Camera-type eye (tissue), 1 donor: ENCODE measurements around a stretch of chr3.

GRCh38 chr3:16515652-16516418, 2.3 kb upstream of the RFTN1 start:
- RAMPAGE, long total RNA, result no peak

GRCh38 chr3:16663935-16664139, 58.6 kb upstream of the DAZL start:
- RAMPAGE, long total RNA, result no peak

- RAMPAGE, long total RNA, result no peak
Observed at GRCh38 chr3:16842179-16842782, 42.5 kb upstream of the PLCL2 start.

DNA sequence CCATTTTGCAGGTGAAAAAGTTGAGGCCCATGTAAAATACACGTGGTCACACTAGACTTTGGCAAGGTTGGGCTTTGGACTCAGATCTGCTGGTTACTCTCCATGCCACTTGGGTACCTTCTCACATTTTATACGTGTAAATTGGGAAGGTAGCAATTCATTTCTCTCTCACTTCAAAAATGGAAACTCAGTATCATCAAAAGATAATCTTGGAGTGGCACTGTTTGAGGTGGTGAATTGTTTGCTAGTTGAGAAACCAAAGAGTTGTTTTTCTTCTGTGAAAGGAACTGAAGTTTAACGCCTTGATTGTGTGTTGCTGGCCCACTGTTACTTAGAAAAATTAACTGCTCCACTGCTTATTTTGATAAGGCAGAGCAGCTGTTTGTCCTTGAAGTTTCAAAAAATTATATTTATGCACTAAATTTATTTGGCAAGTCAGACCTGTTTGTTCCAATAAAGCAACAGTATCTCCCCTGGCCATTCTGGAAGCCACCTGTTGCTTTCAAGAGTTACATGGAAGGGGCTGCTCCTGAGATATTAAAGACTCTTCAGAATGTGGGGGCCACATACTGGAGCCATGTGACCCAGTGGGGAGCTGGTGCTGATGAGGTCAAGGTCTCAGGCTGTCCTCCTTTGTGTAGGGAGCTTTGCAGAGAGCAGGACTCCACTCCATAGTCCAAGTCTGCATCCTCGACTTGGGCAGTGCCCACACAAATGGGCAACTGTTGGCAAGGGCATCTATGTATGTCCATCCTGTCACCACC, 16.2 kb downstream of the PLCL2 start:
- RAMPAGE, long total RNA, result no peak

GRCh38 chr3:17077571-17078113, 192.9 kb downstream of the PLCL2 start:
- RAMPAGE, long total RNA, result no peak

DNA sequence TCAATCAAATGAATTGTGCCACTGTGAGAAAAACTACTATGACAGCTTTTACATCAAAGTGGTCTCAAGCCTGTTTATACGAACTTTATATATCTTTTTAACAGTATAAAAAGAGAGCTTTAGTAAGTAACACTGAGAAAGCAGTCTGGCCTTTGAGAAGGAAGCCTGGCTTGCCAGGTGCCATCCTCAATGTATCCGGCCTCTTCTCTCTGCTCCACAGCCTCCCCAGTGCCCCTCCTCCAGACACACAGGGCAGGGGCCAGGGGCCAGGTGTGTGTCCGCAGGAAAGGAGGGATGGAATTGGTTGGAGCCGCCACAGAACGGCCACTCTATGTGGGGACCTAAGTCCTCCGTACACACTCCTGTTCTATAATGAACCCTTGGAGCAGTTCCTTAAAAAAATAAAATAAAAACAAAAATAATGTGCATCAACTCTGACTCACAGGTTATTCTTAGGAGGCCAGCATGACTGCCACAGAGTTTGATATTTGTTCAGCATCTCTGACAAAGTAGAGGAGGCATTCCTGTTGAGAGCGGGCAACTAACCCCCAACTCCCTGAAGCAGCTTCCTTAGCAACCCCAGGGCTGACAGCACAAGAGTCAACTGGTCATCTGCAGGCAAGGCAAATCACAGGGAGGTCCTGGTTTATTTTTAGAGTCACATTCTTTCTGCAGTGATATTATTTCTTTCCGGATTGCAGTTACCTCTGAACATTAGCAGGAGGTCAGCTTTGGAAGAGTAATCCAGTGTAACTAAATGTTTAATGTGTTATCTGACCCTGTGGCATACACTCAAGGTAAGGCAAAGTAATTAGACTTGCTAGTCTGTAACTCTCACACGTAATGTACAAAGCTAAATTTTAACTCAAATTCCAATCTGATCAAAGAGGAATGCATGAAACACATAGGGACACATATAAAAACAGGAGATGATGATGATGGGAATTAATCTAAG, 272.8 kb downstream of the PLCL2 start:
- RAMPAGE, long total RNA, result no peak

- RAMPAGE, long total RNA, result no peak
Observed at GRCh38 chr3:17303134-17303483, 418.4 kb downstream of the PLCL2 start.

DNA sequence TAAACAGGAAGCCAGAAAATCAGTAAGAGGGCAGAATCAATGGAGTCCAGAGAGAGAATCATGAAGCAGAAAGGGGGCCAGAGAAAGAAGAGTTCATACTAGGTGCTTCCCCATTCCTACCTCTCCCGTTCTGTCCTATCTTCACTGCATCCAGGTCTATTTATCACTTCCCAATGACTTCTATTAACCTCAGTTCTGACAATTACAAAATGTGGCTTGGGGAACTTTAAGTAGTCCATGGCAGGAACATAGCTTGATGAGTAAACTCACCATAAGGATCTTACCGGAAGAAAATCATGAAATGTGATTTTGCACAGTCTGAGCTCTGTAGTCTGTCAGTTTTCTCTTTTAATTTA, 9.4 kb downstream of the TBC1D5 start:
- RAMPAGE, long total RNA, result no peak

- RAMPAGE, long total RNA, result no peak
Observed at GRCh38 chr3:17740607-17741277, 1.7 kb downstream of the TBC1D5 start.

DNA sequence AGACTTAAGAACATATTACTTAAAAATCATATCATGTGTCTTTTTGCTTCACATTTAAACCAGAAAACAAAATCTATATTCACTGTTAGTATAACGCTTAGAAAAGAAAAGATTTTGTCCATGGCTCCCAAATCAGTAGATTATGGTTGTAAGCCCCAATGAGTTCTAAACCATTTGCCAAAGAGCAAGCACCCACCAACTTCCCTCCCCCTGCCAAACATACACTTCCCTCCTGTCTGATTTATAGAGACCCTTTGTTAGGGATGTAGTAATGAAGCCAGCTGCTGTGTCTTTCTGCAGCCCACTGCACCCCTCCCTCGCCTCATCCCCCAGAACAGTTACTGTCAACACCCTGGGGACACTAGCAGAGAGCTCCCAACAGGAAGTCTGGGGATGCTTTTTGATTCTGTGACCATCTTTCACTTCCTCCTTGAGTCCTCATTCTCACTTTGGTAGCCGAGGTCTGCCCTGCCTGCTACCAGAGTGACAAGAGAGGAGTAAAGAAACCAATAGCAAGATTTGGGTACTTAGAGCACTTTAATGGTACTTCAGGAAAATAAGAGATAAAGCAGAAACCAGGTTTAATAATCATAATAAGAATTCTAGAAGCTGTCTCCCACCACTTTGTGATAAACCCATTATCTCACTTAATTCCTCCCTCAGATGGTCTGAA, 201.6 kb downstream of the SATB1 start:
- RAMPAGE, long total RNA, result no peak

DNA sequence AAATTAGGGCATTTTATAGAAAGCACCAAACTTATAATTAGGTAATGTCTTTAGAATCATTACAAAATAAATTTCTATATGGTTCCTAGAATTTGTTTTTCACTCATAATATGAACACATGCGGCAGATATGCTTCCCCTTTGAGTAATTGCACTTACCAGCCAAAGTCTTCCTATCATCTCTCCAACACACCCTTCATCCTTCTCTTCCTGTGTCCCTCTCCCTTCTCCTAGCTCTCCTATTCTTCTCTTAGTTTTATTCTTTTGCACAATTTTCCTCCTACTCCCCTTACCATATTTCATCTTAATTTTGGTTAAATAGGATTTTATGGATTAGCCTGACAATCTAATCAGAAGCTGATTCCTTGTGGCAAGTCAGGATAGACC, 84.1 kb downstream of the SATB1 start:
- RAMPAGE, long total RNA, result no peak

DNA sequence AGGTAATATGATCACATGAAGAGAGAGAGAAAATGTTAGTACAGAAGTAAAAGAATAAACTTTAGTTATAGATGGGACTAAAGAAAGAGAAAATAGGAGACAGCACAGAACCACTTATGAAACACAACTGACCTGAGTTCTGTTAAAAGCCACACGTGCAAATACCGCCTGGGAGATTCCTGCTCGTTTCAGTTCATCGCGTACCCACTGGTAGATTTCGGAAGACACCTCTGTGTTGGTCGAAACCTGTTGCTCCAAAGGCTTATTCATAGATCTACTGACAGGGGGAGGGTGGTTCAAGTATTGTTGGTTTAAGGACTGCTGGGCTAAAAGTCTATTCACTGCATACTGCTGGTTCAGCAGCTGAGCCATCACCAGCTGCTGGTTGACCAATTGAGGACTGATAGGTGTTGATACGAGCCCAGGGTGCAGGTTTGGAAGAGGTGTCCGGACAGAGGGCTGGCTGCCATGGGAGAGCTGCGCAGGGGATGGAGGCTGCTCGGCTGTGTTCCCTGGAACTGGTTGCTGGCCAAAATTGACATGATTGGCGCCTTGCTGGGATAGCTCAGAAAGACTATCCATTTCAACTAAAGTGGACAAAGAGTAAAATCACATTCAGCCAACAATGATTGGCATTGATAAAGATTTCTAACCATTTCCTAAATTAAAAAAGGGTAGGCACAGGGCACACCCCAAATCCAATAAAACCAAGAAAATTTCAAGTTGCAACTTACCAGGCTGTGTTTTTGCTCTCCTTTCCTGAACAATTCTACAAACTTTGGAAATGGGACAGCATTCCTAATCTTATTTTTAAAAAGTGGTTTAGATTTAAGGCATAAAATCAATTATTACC, 30.6 kb downstream of the SATB1 start:
- RAMPAGE, long total RNA, result no peak

DNA sequence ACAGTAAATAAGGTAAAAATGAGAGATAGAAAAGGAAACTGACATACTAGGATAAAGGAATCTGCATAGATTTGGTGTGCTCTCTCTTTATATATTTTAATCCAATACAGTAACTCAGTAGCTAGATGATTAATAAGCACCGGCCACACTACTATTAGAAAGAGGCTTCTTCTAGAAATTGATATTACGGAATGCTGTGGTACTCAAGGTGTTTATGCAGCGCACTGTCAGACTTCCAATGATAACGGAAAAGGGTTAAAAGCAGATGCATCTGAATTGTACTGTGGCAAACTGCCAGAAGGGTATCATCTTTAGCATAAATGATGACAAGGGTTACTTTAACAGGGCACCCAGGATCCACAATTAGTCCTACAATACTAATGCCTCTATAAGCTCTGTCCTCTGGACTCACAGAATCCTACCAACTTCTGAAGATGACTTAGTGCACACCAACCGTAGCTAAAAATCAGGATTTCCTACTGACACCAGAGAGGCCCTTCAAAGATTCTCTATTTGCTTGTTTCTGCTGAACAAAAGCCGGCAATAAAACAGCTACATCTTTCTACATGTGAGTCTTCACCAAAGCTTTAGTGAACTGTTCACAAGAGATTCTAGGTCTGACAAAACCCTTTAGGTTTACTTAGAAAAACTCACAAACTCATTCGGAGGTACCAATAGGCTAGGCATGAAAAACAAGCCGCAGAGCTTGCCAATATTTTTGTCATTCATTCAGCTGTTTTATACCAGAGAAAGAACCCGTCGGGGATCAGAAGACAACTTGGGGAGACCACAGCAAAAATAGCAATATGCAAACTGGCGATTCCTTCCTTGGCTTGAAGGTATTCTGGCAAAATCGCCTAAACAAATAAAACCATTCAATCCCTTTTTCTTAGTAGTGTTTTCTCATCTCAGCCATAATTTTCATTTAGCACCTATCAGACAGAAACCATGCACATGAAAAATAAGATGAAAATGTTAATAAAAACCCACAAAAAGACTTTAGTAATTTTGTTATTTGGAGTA, 7.0 kb downstream of the SATB1 start:
- RAMPAGE, long total RNA, result no peak

GRCh38 chr3:18446011-18446406, 20.9 kb upstream of the SATB1 start:
- RAMPAGE, long total RNA, result no peak

- RAMPAGE, long total RNA, result no peak
Observed at GRCh38 chr3:18725417-18726345, 300.5 kb upstream of the SATB1 start.

DNA sequence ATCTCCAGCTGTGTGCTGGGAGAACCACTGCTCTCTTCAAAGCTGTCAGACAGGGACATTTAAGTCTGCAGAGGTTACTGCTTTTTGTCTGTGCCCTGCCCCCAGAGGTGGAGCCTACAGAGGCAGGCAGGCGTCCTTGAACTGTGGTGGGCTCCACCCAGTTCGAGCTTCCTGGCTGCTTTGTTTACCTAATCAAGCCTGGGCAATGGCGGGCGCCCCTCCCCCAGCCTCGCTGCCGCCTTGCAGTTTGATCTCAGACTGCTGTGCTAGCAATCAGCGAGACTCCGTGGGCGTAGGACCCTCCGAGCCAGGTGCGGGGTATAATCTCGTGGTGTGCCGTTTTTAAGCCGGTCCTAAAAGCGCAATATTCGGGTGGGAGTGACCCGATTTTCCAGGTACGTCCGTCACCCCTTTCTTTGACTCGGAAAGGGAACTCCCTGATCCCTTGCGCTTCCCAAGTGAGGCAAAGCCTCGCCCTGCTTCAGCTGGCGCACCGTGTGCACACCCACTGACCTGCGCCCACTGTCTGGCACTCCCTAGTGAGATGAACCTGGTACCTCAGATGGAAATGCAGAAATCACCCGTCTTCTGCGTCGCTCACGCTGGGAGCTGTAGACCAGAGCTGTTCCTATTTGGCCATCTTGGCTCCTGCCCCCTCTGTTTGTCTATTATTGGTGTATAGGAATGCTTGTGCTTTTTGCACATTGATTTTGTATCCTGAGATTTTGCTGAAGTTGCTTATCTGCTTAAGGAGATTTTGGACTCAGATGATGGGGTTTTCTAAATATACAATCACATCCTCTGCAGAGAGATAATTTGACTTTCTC, 45.4 kb upstream of the KCNH8 start:
- RAMPAGE, long total RNA, result no peak

DNA sequence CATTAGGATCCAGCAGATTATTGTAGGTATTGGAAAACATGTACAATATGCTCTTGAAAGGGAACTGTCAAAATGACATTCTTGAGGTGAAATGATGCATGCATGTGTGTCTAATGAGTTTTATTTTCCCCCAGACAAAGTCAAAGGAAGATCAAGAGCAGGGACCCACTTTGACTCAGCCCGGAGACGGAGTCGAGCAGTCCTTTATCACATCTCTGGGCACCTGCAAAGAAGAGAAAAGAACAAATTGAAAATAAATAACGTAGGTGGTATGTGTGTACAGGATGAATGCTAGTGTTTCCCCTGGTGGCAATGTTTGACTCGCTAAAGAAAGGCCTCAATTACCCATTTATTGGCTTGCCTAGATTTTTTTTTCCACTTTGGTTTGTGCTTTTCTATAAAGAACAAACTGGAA, 194.2 kb downstream of the KCNH8 start:
- RAMPAGE, long total RNA, result no peak

GRCh38 chr3:19347465-19348123, 199.3 kb downstream of the KCNH8 start:
- RAMPAGE, long total RNA, result no peak

- RAMPAGE, long total RNA, result no peak
Observed at GRCh38 chr3:19348953-19349266, 200.6 kb downstream of the KCNH8 start.

GRCh38 chr3:19948725-19949411, 2.0 kb downstream of the RAB5A start:
- RAMPAGE, long total RNA, result no peak